Choroid plexus epithelial cell (primary cell): ENCODE measurements around the genes TPGS1 and RNF126.

- RRBS = 93% methylated on average over 4 of the region's 21 CpGs
Observed at GRCh38 chr19:307663-308319, 16.6 kb upstream of the PLPP2 start.

DNA sequence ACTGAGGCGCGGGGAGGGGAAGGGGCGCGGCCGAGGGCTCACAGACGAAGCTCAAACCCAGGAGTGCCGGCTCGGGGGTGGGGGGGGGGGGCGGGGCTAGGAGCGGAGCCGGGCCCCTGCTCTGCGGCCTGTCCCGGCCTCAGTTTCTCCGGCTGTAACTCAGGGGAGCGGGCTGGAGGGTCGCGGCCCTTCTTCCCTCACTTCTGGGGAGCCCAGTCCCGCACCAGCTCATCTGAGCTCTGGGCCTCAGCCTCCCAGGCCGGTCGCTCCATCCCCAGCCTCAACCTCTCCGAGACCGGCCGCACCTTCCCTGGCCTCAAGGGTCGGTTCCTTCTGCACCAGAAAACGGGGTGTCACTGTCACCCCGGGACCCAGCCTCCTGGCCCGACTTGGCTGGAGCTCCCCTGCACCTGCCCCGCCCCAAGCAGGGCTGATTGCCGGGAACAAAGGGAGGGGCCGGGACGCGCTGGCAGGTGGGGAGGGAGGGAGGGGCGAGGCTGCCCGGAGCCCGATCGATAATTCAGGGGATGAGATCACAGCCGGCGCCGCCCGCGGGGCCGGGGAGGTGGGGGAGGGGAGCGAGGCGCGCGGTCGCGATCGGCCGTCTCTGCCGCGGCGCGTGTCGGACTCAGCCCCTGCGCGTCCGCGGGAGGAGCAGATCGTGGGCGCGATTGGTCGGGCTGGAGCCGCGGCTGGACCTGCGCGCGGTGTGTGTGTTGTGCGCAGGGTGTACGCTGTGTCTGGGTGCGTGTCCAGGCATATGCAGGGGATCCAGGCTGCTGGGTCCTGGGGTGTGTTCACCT is 876 bp upstream of the SHC2 start:
- RRBS = 3% methylated on average over 13 of the region's 71 CpGs

GRCh38 chr19:506440-507343 is 605 bp upstream of the TPGS1 start:
- RRBS = 2% methylated on average over 9 of the region's 48 CpGs

DNA sequence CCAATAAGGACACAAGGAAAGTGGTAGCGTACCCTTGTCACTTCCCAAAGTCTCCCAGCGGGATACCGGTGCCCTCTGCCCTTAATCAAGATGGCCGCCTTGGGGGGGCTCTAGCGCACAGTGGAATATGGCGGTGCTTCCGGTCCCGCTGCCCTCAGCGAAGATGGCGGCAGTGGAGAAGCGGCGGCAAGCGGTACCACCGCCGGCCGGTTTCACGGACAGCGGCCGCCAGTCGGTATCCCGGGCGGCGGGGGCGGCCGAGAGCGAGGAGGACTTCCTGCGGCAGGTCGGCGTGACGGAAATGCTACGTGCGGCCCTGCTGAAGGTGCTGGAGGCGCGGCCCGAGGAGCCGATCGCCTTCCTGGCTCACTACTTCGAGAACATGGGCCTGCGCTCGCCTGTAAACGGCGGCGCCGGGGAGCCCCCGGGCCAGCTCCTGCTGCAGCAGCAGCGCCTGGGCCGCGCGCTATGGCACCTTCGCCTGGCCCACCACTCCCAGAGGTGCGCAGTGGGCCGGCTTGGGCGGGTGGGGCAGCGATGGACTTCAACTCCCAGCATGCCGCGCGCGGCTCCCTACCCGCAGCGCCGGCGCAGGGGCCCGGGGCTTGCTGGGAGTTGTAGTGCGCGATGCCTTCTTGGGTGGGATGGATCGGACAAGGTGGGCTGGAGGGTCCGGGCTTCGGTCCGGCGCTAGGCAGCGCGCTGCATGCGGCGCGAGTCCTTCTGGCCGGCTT is at the start of gene TPGS1:
TSS of gene TPGS1 (plus strand) at position 154 of the 734 bp plus-strand sequence.
- RRBS = 2% methylated on average over 39 of the region's 76 CpGs

DNA sequence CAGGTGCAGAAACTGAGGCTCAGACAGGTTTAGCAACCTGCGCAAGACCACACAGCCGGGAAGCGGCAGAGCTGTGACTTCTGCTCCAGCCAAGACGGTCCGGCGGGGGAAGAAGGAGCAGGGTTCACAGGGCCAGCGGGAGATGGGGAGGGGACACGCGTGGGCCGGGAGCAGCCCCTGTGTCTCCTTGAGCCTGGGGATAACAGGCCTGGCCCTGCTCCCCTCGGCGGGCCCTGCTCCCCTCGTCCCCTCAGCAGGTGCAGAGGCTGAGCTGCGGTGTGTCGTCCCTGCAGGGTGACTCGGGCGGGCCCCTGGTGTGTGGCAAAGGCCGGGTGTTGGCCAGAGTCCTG is 5.5 kb downstream of the GZMM start:
- RRBS = 79% methylated on average over 3 of the region's 18 CpGs

DNA sequence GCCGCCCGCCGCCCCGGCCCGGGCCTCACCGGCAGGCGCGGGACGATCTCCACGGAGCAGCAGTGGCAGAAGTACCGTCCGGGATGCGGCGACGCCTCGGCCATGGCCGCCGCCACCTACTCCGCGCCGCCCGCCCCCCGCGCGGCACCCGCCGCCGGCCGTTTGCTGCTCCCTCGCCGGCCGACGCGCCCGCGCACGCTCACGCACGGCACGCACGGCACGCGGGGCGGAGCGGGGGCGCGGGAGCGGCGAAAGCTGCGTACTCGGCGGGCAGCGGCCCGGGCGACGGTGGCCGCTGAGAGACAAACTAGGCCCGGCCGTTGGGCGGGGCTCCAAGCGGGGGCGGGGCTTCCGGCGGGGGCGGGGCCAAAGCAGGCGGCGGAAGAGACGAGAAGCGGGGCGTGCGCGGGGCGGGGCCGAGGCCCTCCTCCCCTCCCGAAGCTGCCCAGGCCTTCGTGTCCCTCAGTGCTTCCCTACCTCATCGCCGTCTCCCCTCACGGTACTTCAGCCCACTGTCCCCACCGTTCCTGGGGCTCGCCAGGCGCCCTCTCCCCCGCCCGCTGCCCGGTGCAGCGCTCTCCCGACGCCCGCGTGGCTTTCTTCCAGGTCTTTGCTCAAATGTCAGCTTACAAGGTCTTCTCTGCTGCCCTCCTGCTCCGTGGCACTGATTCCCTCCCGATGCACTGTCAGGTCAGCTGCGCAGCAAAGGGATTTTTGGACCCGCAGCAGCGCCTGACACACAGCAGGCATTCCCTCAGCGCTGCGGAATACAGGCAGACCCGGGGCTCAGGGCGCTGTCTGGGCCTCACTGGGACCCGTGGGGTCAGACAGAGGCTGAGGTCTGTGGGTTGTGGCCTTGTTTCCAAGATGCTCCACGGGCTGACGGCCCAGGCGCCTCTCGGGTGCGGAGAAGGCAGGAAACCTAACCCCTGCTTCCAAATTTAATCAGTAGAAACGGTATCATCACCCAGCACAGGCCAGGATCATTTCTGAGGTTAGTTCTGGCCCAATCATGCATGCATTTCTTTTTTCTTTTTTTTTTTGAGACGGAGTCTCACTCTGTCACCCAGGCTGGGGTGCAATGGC is at the start of gene RNF126:
TSS of gene RNF126 (minus strand) at position 197 of the 1,086 bp plus-strand sequence.
- RRBS = 1% methylated on average over 50 of the region's 107 CpGs

- RRBS = 32% methylated on average over 5 of the region's 14 CpGs
Observed at GRCh38 chr19:677559-678008, 1.4 kb downstream of the FSTL3 start.

- RRBS = under 1% methylated on average over 11 of the region's 80 CpGs
Observed at GRCh38 chr19:797633-798079, 404 bp downstream of the PTBP1 start.

GRCh38 chr19:805301-806316 is 8.4 kb downstream of the PTBP1 start:
- RRBS = 87% methylated on average over 44 of the region's 90 CpGs

DNA sequence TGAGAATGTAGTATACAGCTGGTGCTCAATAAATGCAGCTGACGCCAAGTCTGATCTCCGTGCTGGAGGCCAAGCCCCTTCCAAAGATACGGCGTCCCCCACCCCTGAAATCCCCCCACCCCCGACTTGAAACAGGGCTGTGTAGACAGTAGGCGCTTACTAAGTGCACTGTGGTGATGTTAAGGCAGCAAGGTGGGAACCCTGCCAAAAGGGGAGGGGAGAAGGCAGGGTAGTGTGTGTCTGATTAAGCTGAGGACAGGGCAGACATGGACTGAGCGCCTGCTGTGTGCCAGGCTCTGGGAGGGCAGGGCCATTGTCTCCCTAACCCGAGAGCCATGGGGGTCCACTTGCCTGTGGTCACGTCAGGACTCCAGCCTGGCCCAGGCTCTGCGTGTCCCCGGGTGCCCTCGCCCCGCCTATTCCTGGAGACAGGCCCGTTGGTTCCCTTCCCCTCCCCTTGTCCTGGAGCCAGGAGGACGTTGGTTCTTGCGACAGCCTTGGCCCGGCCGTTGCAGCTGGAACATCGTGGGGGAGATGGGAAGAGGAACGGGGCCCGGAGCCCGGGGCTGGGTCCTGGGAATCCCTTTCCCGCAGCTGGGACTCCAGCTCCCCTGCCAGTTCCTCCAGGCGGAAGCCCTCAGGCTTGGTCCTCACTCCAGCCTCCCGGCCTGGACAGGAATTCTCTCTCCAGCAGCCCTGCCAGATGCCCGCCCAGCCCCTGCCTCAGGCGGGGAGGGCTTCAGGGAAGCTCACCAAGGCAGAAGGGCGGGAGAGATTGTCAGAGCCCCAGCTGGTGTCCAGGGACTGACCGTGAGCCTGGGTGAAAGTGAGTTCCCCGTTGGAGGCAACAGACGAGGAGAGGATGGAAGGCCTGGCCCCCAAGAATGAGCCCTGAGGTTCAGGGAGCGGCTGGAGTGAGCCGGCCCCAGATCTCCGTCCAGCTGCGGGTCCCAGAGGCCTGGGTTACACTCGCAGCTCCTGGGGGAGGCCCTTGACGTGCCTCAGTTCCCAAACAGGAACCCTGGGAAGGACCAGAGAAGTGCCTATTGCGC is 1.6 kb upstream of the ELANE start:
- RRBS = 3% methylated on average over 13 of the region's 38 CpGs

DNA sequence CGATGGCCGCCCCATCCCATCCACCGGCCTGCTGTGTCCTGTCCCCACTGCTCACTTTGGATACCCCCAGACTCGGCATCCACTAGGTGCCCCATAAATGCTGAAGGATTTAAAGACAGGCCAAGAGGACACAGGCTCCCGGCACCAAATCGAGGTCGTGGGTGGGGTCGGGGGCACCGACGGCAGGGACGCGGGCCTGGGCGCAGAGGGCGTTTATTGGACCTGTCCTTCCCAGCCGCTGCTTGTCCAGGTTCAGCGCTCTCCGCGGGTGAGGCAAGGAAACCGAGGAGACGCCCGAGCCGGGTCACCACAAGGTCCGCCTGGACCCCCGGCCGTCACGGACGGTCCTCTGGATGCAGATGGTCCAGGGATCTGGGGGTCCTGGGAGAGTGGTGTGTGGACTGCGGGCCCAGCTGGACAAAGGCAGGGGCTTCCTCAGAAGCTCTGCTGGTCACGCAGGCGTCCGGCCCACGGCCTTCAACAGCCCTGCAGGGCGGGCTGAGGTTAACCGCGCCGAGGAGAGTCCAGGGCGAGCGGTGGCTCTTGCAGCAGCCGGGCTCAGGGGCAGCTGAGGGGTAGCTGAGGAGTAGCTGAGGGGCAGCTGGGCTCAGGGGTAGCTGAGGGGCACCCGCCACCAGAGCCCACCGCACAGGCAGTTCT is 8.4 kb downstream of the CFD start:
- RRBS = 100% methylated on average over 3 of the region's 41 CpGs

- RRBS = no CpG with 5 or more reads among the region's 18 CpGs
Observed at GRCh38 chr19:871662-872050, 12.2 kb downstream of the CFD start.

DNA sequence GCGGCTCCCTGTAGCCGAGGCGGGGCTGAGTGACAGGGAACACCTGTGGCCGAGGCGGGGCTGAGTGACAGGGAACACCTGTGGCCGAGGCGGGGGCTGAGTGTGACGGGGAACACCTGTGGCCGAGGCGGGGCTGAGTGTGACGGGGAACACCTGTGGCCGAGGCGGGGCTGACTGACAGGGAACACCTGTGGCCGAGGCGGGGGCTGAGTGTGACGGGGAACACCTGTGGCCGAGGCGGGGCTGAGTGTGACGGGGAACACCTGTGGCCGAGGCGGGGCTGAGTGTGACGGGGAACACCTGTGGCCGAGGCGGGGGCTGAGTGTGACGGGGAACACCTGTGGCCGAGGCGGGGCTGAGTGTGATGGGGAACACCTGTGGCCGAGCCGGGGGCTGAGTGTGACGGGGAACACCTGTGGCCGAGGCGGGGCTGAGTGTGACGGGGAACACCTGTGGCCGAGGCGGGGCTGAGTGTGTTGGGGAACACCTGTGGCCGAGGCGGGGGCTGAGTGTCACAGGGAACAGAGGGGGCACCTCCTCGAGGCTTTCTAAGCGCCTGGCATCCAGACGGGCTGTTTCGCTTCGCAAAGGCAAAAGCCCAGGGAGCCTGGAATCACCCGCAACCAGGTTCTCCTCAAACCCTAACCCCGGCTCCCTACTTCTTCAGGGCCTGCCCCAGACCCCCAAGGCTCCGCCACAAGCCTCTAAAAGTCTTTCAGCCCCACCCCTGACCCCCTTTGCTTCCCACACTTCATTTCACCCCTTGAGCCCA is 1.2 kb downstream of the MED16 start:
- RRBS = no CpG with 5 or more reads among the region's 45 CpGs

DNA sequence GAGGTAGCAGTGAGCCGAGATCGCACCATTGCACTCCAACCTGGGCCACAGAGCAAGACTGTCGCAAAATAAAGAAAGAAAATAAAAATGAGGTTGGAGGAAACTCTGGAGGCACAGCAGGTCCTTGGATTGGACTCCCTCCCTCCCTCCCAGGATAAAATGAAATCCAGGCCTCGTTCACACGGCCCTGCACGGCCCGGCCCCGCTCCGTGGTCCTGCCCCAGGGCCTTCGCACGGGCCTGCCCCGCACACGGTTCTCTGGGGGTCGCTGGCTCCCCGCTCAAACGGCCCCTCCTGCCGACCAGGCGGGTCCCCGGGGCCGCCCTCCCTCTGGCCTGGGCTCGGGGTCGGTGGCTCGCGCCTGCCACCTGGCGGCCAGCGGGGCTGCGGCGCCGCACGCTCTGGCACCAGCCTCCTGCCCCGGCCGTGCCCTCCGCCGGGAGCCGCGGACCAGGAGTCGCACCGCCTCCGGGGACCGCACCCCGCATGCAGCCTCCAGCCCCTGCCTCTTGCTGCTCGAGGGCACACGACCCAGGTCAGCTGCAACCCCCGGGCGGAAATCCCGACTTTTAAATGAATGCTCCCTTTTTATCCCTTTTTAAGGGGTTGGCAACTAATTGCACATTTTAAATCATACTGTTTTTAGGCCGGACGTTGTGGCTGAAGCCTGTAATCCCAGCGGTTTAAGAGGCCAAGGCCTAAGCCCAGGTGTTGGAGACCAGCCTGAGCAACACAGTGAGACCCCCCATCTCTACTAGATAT is 1.4 kb upstream of the WDR18 start:
- RRBS = under 1% methylated on average over 18 of the region's 49 CpGs

- RRBS = 15% methylated on average over 36 of the region's 72 CpGs
Observed at GRCh38 chr19:995916-996997, 4.0 kb upstream of the GRIN3B start.

DNA sequence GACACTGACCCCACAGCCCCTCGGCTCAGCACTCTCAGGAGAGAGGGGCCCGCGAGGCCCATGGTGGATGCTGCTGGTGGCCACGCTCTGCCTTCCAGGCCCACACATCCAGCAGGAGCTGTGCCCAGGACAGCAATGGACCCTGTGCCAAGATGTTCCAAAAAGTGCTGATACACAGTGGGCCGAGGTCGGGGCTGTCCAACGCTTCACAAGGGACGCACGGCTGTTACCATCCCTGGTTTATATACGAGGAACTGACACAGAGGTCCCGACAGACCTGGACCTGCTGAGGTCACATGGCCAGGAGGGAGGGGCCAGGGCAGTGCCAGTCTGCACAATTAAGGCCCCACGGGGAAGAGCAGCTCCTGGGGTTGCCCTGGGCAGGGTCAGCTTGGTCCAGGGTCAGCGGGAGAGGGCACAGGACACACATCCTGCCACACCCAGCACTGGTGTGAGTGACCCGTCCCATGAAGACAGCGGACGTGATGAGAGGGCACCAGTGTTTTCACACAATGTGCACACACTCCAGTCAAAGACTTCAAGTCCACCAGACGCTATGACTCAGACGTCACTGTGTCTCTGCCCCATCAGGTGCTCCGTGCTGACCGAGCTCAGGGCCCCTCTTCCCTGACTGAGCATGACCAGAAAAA is 4.4 kb downstream of the TMEM259 start:
- RRBS = no CpG with 5 or more reads among the region's 20 CpGs

DNA sequence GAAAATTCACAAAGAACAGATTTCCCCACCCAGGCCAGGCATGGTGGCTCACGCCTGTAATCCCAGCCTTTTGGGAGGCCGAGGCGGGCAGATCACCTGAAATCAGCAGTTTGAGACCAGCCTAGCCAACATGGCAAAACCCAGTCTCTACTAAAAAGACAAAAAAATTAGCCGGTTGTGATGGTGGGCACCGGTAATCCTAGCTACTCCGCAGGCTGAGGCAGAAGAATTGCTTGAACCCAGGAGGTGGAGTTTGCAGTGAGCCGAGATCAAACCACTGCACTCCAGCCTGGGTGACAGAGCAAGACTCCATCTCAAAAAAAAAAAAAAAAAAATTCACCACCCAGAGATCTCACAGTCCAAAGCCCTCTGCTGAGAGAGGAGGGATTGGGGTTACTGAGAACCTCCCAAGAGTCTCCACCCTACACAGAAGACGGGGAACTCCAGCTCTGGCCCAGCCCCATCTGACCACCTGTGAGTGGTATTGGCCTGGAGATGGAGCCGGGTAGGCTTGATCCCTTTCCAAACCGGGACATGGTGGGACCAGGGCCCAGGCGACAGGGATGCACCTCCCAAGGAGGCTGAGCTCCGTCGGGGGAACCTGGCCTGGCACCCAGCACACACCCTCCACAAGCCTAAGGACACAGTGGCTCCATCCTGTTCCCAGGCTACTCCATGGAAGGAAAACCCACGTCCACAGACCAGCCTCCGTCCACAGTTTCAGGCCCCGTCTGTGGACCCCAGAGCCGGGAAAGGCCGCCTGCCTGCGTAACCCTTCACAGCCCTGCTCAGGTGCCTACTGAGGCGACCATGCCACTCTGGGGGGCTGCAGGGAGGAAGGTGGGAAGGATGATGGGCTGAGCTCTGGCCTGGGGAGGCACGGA is 2.0 kb downstream of the TMEM259 start:
- RRBS = no CpG with 5 or more reads among the region's 21 CpGs

DNA sequence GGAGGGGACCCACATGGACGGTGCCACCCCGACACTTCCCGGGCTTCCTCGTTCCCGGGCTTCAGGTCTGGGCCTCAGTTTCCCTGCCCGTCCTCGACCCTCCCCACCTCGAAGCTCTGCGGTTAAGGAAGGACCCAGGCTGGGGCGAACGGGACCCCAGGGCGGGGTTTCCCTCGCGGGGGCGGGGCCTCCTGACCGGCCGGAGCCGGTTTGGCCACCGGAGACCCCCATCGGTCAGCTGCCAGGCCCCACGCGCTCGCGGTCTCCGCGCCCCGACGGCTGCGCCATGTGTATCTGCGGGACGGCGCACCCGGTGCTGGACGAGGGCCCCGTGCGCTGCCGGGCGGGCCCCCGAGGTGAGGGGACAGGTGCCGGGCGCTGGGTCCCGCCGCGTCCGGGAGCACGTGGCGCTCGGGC is 4.0 kb downstream of the ARHGAP45 start:
- RRBS = no CpG with 5 or more reads among the region's 48 CpGs

GRCh38 chr19:1073166-1073845 is 6.3 kb downstream of the ARHGAP45 start:
- RRBS = no CpG with 5 or more reads among the region's 24 CpGs

DNA sequence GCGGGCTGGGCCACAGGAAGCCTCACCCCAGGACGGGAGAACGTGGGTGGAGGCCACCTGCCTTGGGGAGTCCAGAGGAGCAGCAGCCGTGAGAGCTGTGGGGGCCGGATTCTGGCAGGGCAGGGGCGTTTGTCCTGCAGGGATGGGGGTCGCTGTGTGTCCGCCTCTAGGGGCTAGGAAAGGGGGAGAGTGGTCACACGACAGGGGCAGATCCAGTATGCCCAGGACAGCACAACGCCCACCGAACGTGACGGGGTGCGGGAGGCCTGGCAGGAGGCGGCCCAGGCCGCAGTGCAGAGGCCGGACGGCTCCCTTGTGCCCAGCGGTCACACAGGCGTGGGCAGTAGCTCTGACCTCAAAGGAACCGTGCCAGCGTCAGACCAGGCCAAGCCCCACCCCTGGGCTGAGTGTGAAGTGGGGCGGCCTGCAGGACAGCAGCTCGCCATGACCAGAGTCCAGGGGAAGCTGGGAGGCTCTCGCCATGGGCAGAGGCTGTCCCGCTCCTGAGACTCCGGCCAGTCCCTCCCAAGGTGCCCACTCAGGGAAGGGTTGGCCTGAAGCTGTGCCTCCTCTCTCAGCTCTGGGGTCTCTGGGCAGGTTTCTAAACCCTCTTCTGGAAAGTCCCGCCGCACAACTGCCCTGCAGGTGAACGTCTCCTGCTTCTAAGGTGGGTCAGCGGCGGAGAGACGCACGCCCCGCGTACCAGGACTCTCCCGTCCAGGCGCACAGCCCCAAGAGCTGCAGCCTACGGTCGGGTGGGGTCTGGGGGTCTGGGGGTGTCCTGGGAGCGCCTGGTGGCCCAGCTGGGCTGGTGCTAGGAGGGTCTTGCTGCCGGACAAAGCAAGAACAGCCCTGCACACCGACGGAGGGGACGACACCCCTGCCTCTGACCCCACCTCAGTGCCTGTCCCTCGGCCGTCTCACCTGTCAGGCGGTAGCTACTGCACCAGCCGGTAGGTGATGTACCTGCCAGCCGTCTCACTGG is 6.3 kb downstream of the POLR2E start:
- RRBS = no CpG with 5 or more reads among the region's 50 CpGs